Kidney (tissue), 2 donors: ENCODE data around the genes NLRP2, SYT5, TMEM190 and SHISA7.

- PRO-cap: bidirectional peak, plus-strand start at chr19:54966386, minus-strand start at chr19:54966277
- RRBS: 59% methylated on average over 2 of the region's 22 CpGs
Observed at GRCh38 chr19:54965972-54966489, at the start of gene NLRP2. NLRP2 (plus strand) TSS chr19:54966374.

GRCh38 chr19:55086594-55087404 is 11.1 kb downstream of the EPS8L1 start:
- PRO-cap: no peak
- RRBS: 15% methylated on average over 43 of the region's 73 CpGs

- PRO-cap: no peak
- RRBS: no CpG with 5 or more reads among the region's 6 CpGs
Observed at GRCh38 chr19:55113082-55113352, 4.4 kb downstream of the PPP1R12C start.

DNA sequence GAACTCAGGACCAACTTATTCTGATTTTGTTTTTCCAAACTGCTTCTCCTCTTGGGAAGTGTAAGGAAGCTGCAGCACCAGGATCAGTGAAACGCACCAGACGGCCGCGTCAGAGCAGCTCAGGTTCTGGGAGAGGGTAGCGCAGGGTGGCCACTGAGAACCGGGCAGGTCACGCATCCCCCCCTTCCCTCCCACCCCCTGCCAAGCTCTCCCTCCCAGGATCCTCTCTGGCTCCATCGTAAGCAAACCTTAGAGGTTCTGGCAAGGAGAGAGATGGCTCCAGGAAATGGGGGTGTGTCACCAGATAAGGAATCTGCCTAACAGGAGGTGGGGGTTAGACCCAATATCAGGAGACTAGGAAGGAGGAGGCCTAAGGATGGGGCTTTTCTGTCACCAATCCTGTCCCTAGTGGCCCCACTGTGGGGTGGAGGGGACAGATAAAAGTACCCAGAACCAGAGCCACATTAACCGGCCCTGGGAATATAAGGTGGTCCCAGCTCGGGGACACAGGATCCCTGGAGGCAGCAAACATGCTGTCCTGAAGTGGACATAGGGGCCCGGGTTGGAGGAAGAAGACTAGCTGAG is 2.0 kb downstream of the PPP1R12C start:
- PRO-cap: no peak
- RRBS: 76% methylated on average over 3 of the region's 11 CpGs

GRCh38 chr19:55146789-55147406 is 2.1 kb downstream of the TNNT1 start:
- PRO-cap: no peak
- RRBS: 2% methylated on average over 7 of the region's 25 CpGs

- PRO-cap: no peak
- RRBS: 4% methylated on average over 20 of the region's 71 CpGs
Observed at GRCh38 chr19:55173185-55174480, 6.5 kb downstream of the SYT5 start.

DNA sequence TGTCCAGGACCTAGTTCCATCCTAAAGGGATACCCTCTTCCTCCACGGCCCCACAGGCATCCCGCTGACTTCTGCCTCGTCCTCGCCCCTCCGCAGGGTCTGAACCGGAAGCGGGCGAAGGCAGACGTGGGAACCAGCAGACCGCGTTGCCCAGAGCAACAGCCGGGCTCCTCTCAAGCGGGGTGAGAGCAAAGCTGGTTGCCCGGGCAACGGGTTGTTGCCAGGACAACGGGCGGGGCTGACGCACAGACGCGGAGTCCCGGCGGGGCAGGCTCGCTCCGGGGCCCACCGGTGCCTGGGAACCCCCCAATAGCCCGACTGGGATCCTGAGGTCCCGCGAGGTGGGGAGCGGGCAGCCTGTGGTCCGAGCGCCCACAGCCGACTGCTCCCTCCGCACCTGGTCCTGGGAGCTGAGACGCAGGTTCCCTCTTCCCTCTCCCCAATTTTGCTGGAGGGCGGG is 811 bp downstream of the SYT5 start:
- PRO-cap: no peak
- RRBS: 3% methylated on average over 15 of the region's 35 CpGs

DNA sequence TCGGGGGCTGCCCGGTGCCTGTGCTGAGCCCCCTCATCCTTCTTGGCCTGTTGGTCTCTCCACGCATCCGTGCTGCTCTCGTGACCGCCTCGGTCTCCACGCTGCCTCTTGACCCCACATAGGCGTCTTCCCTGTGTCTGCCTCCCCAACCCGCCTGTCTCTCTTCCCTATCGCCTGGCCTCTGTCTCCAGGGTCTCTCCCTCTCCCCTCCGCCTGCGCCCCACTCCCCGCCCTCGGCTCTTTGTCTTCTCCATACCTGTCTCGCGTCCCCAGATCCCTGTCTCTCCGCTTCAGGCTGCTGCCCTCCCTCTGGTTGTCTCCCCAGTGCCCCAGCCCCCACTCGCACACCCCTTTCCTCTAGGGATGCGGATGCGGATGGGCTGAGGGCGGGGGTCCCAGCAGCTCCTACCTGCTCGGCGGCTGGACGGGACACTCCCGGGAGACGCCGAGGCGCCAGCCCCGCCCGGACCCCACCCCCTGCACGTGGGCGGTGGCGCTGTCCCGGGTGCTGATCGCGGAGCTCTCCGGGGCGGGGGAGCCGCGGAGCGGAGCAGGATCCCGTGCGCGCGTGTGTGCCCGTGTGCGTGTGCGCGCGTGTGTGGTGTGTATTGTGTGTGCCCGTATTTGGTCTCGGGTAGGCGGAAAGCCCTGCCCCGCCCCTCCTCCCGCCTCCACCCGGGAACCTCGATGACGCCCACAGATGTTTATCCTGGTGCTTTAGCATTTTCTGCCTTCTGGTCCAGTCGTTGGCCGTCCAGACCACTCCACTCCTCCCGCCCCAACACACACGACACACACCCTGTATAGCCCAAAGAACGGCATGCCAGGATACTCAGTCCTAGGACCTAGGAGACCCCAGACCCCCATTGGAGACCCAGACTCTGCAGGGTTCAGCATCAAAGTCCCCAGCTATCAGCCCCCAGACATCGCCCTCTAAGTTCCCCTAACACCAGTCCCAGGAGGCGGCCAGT is at the start of gene SYT5:
Gene SYT5 (minus strand): TSS at position 582 of the 971 bp plus-strand sequence.
- PRO-cap: no peak
- RRBS: 5% methylated on average over 5 of the region's 66 CpGs

- PRO-cap: no peak
- RRBS: no CpG with 5 or more reads among the region's 13 CpGs
Observed at GRCh38 chr19:55203591-55204205, 5.6 kb downstream of the PTPRH start.

GRCh38 chr19:55228293-55228653 is 290 bp downstream of the TMEM86B start:
- PRO-cap: no peak
- RRBS: no CpG with 5 or more reads among the region's 8 CpGs

GRCh38 chr19:55284304-55284935 is 623 bp downstream of the BRSK1 start:
- PRO-cap: no peak
- RRBS: 19% methylated on average over 1 of the region's 27 CpGs

- PRO-cap: no peak
- RRBS: no CpG with 5 or more reads among the region's 22 CpGs
Observed at GRCh38 chr19:55300671-55301548, 17.1 kb downstream of the BRSK1 start.

DNA sequence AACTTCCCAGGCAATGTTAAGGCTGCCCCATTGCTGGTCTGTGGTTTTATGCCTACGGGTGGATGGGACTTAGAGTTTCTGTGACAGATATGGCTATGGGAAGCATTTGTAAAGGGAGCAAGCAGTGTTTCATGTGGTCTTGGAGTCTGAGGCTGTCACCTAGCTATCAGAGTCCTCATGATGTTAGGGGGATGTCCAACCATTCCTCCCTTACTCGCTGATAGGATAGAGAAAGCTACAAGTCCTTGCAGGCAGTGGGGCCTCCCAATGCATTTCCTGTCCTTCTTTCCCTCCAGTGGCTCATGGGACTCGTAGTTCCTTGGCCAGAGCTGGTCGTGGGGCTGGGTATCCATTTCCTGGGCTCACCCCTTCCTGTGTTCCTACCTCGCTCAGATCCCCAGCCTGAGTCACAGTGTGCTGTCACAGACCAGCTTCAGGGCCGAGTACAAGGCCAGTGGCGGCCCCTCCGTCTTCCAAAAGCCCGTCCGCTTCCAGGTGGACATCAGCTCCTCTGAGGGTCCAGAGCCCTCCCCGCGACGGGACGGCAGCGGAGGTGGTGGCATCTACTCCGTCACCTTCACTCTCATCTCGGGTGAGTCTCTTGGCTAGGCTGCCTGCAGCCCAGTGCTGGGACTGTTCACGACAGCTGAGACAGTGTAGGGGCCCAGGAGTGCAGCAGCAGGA is 19.1 kb downstream of the TMEM150B start:
- PRO-cap: no peak
- RRBS: no CpG with 5 or more reads among the region's 18 CpGs

- PRO-cap: no peak
- RRBS: 83% methylated on average over 15 of the region's 29 CpGs
Observed at GRCh38 chr19:55312166-55312852, 12.8 kb downstream of the TMEM150B start.

DNA sequence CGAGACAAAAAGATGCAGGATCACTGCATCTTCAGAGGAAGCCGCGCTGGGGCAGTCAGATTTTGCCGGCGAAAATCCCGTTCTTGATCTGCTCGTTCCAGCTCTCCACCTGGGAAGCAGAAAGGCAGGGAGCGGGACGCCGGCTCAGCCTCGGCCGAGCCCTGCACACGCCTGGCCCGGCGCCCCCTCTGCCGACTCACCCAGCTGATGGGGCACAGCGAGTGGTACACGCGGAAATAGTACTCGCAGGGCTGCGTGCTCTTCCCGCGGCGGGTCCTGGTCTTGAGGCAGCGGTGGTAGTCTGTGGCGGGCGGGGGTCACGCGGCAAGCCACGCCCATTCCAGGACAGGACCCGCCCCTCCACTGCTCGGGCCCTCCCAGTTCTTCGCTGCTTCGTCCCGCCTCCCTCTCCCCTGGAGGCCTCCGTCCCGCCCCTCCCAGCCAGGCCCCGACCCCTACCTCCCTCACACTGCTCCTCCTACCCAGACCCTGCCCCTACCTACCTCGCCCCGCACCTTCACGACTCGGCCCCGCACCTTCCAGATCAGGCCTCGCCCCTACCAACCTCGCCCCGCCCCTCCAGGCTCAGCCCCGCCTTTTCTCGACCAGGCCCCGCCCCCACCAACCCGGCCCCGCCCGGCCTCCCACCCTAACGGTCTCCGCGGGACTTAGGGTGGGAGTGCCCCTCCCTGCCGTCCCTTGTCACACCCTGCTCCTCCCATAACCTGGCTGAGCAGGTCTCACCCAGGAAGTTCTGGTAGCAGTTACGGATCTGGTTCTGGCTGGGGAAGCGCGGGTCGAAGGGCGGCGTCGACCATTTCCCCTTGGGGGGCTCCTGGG is 633 bp downstream of the COX6B2 start:
- PRO-cap: bidirectional peak, plus-strand start at position 763 of the sequence, minus-strand start at position 278 of the sequence
- RRBS: 3% methylated on average over 14 of the region's 63 CpGs

DNA sequence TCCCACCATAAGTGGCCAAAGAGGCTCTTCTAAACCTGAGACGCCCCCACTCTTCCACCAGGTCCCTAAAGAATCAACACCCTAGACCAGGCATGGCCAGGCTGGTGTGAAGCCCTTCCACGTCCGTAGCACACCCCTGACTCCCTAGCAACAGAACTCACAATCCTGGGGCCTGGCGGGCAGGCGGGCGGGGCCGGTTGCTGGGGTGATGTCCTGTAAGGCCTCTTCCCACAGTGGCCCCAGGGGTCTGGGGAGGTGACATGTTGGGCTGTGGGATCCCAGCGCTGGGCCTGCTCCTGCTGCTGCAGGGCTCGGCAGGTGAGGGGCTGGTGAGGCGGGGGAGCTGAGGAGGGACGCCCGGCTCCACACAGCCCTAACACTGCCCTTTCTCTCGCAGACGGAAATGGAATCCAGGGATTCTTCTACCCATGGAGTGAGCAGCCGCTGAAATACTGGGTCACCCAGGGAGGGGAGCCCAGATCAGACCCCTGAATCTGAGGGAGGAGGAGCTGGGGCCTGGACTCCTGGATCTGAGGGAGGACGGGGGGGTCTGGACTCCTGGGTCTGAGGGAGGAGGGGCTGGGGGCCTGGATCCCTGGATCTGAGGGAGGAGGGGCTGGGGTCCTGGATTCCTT is at the start of gene TMEM190:
Gene TMEM190 (plus strand): TSS at position 233 of the 635 bp plus-strand sequence.
- PRO-cap: no peak
- RRBS: no CpG with 5 or more reads among the region's 16 CpGs

DNA sequence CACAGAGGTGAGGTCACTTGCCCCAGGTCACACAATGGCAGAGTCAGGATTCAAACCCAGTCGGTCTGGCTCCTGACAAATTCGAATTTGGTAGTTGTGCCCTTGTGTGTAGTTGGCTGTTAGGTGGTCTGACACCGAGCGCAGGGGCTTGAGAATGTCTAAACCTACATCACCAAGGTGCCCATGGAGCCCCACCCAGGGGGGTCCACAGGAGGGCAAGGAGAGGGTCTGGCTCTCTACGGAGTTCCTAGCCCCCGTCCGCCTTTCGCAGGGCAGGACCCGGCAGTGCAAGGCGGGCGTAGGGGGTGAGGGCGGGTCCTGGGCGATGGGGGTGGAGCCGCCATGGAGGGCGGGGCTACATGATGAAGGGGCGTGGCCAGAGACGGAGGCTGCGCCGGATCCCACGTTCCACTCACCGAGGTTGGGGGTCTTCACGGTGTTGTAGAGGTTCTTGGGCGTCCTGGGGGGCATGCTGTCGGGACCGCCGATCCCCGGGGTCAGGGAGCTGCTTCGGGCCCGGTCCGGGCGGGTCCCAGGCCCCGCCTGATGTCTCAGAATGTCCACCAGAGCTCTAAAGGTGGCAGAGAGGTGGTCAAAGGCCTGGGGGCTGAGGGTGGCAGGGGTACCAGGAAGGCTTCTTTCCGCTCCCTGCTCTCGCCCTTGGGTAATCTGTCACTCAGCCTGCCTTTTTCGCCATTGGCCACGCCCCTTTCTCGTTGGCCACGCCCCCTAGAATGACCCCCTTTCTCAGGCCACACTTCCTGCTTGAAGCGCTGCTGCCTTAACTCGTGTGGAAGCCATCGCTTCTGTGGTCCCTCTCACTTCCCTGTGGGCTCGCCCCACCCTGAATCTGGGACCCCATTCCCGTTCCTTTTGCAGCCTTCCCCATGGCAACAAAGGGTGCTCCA is 2.7 kb downstream of the SHISA7 start:
- PRO-cap: no peak
- RRBS: 7% methylated on average over 14 of the region's 43 CpGs

- PRO-cap: no peak
- RRBS: no CpG with 5 or more reads among the region's 14 CpGs
Observed at GRCh38 chr19:55443203-55443362, at the start of gene SHISA7. SHISA7 (minus strand) TSS chr19:55443300.

GRCh38 chr19:55467722-55468180 is 3.2 kb upstream of the C19orf85 start:
- PRO-cap: no peak
- RRBS: 8% methylated on average over 11 of the region's 19 CpGs

DNA sequence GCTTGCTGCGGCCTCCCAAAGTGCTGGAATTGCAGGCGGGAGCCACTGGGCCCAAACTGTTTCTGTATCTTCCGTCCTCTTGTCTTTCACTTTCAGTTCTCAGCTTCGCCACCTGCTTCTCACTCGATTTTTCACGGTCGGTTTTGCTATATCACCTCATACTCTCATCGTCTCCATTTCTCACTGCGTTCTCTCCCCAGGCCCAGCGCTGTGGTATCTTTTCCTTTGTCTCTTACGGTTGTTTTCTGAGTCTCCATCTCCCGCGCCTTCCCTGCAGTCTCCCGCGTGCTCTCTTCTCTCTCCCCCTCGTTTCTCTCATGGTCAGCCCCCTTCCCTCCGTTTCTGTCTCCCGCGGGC is 14.9 kb downstream of the SSC5D start:
- PRO-cap: no peak
- RRBS: no CpG with 5 or more reads among the region's 19 CpGs